Measurements from ENCODE around the genes TMEM14A and GCLC.

DNA sequence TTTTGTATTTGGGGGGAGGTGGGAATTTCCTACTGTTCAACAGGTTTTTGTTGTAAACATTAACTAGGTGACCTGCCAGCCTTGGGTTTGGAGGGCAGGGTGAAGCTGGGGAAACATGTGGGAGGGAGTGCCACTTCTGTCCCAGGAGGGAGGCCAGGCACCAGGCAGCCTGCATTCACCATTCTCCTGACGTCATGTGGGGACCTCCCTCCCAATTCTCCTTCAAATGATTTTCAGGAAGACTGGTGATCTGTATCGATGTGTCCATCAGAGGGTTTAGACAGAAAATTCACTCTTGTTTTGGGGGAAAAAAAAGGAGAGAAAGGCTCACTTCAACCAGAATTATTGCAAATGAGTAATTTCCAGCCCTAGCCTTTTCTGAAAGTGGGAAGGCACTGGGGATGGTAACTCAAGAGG is 37.9 kb upstream of the PKHD1 start:
- PRO-cap: no peak

- PRO-cap: no peak
Observed at GRCh38 chr6:52273571-52274009, 11.0 kb downstream of the MCM3 start.

DNA sequence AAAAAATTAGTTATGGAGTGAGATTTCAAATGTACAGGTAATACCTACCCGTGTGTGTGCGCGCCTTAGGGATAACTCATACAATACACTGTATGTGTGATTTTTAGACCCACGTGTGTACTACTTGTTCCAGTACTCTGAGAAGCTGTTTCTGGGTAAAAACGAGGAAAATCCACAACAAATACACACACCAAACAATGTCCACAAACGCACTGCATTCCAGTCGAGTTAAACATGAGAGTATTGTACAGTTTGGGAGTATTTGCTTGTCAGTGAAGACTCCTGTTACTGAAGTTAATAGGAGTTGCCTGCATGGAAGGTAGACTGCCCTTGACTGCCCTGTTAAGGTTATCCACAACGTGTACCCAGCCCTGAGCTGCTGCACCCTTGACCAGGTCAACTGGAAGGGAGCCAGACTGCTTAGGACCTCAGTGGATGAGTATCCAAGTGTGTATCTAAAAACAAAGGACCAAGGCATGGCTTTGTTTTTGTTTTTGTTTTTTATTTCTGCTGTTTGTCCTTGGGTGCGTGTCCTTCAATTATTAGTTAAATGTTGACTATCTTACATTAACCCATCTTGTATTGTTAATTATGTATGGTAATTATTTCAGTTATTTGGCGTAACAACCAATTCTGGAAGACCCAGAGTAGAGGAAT is 1.6 kb downstream of the PAQR8 start:
- PRO-cap: no peak

- PRO-cap: no peak
Observed at GRCh38 chr6:52388694-52389342, 26.9 kb downstream of the PAQR8 start.

GRCh38 chr6:52403003-52403642 is 17.0 kb upstream of the EFHC1 start:
- PRO-cap: no peak

- PRO-cap: no peak
Observed at GRCh38 chr6:52497399-52498353, 77.5 kb downstream of the EFHC1 start.

- PRO-cap: no peak
Observed at GRCh38 chr6:52588919-52589560, 12.2 kb upstream of the TRAM2 start.

- PRO-cap: bidirectional peak, plus-strand start at chr6:52664431, minus-strand start at chr6:52664247
Observed at GRCh38 chr6:52664317-52665389, 6.3 kb upstream of the TMEM14A start.

- PRO-cap: no peak
Observed at GRCh38 chr6:52666533-52666865, 4.4 kb upstream of the TMEM14A start.

DNA sequence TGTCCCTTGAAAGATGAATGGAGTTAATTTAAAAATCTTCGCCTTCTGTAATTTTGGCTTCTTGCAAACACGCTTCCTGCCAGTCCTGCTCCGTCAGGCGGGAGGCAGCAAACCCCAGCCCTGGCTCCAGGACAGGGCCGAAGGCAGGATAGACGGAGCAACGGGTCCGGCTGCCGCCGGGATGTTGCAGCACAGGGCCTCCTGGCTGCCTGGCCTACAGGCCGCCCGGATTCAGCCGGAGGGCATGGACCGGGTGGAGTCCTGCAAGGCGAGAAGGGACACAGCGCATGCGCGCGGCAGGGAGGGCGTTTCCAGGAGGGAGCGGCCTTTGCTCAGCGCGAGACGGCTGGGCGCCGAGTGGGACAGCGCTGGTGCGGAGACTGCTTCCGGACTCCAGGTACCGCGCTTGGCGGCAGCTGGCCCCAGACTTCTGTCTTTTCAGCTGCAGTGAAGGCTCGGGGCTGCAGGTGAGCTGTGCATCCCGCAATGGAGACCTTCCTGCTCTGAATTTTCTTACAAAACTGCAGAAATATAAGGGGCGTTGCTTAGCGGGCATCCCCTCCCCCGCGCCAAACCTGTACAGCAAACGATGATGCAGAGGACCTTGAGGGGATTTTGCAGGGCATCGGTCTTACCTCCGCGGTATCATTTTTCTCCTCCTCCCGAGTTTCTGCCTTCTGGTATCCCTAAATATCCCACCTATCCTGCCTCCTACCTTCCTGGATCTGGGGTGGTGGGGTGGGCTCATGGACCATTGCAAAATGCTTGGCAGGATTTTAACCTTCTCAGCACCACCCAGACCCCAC is at the start of gene TMEM14A:
Gene TMEM14A (plus strand): TSS at position 335 of the 806 bp plus-strand sequence.
- PRO-cap: bidirectional peak, plus-strand start at position 340 of the sequence, minus-strand start at position 216 of the sequence

- PRO-cap: no peak
Observed at GRCh38 chr6:52882329-52882788, 27.1 kb downstream of the GSTA3 start.

GRCh38 chr6:52990268-52990556 is 4.9 kb downstream of the GSTA4 start:
- PRO-cap: no peak

GRCh38 chr6:53268155-53269176 is 80.3 kb downstream of the ELOVL5 start:
- PRO-cap: no peak

DNA sequence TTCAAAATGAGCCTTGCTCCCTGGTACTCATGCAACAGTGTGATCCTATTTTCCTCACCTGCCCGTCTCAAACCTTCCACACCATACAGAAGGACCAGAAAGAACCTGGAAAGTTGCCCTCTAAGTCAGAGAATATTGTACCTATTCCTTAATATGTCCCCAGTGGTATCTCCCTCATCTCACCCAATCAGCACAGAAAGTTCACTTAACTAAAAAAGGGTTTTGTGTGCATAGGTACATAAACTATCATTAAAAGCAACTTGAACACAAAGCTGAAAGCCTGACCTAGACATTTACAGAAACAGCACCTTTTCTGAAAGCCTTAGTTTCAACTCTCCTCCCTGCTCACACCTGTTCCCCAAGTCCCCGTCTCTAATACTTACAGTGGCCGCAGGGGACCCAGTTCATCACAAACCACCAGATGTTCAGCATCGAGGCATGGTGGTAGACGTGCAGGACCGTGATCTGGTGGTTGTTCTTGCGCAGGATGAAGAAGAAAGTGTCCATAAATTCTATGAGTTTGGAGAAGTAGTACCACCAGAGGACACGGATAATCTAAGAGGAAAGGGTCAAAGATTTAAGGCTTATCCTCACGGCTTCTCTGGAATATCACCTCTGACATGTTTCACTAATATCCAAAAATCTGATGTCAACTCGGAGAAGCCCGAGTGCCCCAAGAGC is 73.9 kb downstream of the ELOVL5 start:
- PRO-cap: no peak

GRCh38 chr6:53345310-53345962 is 3.3 kb downstream of the ELOVL5 start:
- PRO-cap: no peak

- PRO-cap: no peak
Observed at GRCh38 chr6:53361416-53362235, 12.9 kb upstream of the ELOVL5 start.

GRCh38 chr6:53504944-53505995 is 39.6 kb downstream of the GCLC start:
- PRO-cap: no peak

GRCh38 chr6:53539659-53540117 is 5.2 kb downstream of the GCLC start:
- PRO-cap: no peak

- PRO-cap: bidirectional peak, plus-strand start at chr6:53545224, minus-strand start at chr6:53545014
Observed at GRCh38 chr6:53544934-53545606, at the start of gene GCLC. GCLC (minus strand) TSS chr6:53545101.

DNA sequence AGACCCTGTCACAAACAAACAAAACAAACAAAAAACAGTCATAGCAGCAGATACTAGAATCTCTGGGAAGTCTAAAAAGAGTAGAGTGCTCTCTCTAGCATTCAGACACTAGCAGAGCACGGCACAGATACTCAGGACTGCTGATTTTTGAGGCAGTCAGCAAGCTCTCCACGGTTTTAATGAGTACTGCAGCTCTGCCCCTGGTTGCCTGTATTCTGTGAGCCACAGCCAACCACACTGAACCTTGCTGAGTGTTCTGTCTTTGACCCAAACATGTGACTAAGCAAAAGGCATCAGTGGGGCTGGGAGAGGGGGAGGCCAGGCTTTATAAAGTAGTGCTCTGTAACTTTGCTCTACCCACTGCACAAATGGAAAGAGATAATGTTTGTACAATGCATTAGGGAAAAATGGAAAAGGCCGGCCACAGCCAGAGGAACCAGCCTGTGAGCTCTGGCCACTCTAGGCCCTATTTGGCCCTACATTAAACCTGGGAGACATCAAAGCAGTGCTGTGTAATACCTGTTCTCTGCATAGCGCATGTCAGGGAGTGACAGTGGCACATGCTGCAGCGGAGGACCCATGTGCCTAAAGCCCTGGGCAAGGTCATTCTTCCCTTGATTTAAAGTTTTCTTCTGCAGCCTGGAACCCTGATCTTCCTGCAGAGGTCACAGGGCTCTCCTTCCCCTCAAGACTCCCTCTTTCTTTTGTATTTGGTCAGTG is 22.0 kb downstream of the KLHL31 start:
- PRO-cap: unidirectional peak, minus-strand start at position 217 of the sequence

Measured in cardiac septum (tissue), 1 donor.